Aorta (tissue), 1 donor: Measurements from ENCODE around the genes WDR83, RTBDN, KLF1 and MRI1.

DNA sequence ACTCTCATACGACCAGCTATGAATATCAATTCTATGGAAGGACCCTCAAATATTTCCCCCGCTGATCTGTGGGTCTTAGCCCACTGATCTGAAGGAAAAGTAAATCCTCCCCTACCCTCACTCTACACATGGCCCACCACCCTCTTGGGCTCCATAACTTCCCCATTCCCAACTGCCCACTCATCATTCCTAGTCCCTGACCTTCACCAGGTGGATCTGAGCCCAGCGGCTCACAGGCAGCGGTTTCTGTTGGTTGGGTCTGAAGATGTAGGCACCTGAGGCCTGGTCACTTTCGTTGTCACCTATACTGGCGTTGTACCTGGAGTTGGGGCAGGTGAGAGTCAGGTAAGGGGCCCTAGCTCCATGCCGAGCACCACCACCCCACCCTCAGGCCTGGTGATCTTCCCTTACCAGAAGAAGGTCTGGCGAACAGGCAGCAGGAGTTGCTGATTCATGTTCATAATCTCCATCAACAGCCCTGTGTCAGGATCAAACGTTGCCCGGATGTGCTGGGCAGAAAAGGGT is 14.5 kb downstream of the MAN2B1 start:
- PRO-cap: no peak

GRCh38 chr19:12666607-12667460 is at the start of gene WDR83:
WDR83 (plus strand) TSS chr19:12666807.
- PRO-cap: bidirectional peak, plus-strand start at chr19:12666853, minus-strand start at chr19:12666742

GRCh38 chr19:12700004-12700852 is 3.8 kb upstream of the FBXW9 start:
- PRO-cap: no peak

- PRO-cap: no peak
Observed at GRCh38 chr19:12764815-12765400, 10.4 kb downstream of the HOOK2 start.

- PRO-cap: bidirectional peak, plus-strand start at chr19:12789796, minus-strand start at chr19:12789615; bidirectional peak, plus-strand start at chr19:12790135, minus-strand start at chr19:12789903
Observed at GRCh38 chr19:12789774-12790637, 1.3 kb upstream of the JUNB start.

DNA sequence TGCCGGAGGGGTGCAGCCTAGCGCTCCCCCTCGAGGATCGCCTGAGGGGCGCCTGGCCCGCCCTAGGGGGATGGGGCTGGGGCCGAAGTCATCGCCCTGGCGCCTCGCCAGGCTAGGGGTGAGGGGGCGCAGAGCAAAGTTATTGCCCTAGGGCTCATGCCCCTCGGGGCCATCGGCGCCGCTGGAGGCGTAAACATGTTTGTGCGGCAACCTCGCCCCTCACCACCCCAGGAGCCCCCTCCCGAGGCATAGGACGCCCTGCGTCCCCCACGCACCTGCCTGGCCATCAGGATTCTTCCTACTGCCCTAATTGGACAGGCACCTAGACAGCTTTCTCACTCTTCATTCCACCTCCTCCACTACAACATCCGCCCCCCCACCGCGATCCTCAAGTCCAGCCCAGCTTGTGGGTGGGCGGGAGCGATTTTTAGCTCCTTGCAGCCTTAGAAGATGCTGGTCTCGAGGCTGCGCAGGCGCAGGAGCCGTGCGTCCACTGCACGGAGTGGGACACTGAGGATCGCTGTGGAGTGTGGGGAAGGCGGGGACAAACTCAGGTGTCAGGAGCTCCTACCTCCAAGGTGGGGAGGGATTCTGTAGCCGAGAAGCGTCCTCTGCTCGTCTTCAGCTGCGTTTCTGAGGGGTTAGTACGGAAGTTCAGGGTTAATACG is at the start of gene RTBDN:
TSS of gene RTBDN (minus strand) at position 366 of the 668 bp plus-strand sequence.
- PRO-cap: no peak

- PRO-cap: no peak
Observed at GRCh38 chr19:12873095-12873841, 8.0 kb downstream of the DNASE2 start.

DNA sequence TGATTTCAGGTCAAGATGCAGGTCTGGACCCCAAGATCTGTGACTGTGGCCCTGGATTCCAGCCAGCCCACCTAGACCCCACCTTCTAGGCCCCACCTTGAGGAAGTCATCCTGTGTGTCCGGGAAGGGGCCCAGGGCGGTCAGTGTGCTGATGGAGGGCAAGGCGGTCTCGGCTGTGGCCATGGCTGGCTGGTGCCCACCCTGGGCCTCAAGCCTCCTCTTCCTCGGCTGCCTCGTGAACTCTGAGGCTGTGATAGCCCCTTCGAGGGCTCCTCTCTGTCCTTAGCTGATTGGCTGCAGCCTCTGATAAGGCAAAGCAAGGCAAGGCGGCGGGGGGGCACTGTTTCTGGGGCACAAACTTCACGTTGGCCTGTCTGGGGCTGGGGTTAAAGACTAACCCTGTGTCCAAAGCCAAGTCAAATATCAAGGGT is at the start of gene KLF1:
TSS of gene KLF1 (minus strand) at position 244 of the 431 bp plus-strand sequence.
- PRO-cap: no peak

DNA sequence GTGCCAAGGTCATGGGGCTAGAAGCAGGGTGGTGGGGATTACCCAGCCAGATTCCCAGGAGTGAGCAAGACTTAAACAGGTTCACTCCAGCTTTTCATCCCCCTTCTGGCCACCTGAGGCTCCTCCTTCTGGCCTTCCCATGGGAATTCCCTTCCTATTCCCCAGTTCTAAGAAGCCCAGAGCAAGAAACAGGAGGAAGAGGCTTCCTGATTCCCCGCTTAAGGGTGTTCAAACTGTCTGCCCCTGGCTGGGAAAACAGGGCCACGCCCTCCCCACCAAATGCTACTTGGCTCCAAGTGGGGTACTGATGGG is 14.1 kb downstream of the NFIX start:
- PRO-cap: no peak

- PRO-cap: no peak
Observed at GRCh38 chr19:13010743-13011303, 15.5 kb downstream of the NFIX start.

DNA sequence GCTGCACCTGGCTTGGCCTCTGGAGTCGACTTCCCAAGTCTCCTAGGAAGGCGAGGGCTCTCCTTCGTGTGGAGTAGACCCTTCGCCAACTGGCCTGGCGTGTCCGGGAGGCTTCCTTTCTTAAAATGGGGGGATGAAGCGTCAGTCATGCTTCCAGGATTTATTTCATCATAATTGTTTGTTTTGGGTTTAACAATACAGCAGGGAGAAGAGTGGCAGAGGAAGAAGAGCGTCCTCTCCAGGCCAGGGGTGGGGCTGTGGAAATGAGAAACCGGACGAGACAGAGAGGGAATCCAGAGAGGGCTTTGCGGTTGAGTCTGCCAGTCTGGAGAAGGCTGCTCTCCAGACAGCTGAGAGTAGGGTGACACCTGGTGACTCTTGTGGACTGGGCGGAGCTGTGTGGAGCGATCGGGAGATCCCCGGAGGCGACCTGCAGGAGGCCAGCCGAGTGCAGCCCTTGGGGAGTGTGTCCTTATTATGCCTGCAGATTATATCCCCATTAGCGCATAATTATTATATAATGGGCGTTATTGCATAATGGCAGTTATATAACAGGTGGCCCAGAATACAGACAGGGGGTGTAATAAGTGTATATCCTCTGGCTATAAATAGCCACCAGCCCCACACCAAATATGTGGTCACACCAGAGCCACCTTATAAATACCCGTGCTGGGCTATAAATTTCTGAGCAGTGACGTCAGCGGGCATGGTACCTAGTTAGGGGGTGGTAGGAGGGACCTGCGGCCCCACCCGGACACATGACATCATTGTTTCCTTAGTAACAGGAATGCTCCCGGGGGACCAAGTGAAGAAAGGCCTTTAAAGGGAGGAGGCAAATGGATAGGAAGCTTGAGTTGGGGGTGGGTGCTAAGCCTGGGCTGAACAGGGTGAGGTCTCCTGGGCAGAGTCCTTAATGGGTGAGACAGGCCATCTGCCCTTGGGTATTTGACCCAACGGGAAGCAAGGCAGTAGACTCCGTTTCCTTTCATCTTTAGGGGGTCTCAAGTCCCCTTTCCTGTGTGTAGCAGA is 41.2 kb downstream of the NFIX start:
- PRO-cap: no peak

- PRO-cap: no peak
Observed at GRCh38 chr19:13069421-13070369, 33.0 kb downstream of the LYL1 start.

DNA sequence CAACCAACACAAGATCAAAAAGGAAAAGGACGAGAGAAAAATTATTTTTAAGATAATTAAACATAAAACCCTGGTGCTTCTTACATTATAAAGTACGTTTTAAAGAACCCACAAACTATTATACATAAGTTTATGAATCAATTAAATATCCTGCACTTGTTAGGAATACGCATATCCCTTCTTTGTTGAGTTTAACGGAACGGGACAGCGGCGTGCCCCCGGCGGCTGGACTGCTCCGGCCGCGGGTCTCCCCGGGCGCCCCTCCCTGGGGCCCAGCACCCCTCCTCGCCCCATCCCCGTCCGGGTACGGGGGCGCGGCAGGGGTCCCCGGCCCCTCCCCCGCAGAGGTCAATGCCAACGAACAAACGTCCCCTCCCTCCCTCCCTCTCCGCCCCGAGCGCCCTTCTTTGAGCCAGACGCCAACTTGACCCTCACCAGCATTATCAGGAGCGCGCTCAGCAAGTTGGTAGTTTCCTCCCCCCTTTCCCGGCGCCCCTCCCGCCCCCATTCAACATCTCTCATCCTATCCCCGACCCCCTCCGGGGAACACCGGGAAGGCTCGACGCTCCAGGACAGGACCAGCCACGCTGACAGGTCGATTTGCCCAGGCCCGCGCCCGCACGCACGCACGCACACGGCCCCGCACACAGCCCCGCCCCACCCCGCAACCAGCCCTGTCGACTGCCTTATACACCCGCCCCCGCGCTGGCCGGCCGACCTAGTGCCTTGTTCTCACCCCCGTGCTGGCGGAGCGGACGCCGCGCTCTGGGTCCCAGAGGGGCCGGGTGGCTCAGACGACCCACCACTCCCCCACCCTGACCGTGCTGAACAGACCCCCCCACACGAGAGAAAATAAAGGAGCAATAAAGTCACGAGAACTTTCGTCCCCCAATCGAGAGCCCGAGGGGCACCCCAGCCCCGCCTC is 5.1 kb downstream of the LYL1 start:
- PRO-cap: no peak

DNA sequence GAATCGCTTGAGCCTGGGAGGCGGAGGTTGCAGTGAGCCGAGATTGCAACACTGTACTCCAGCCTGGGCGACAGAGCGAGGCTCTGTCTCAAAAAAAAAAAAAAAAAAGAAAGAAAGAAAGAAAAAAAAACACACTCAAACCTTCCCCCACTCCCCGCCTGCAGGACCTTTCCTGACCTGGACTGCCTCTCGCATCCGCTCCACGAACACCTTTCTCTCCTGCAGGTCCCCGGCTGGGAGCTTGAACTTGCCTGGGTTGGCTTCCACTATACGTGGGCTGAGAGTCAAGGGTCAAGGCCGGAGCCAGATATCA is 897 bp downstream of the STX10 start:
- PRO-cap: no peak

DNA sequence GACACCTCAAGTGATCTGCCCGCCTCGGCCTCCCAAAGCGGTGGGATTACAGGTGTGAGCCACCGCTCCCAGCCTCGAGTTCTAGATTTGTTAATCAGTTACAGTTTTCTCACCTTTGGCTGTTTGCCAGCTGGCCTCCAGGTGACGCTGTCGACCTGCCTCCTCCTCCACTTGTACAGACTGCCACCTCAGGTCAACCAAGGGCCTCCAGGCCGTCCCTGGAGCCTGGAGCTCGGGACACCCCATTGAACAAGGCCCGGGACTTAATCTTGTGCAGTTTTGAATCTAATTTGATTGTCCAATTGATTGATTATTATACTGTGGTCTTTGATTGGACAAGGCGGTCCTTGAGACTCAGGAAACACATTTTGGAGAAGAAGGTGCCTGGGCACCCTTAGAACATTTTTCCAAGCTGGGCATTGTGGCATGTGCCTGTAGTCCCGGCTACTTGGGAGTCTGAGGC is 45.6 kb downstream of the IER2 start:
- PRO-cap: no peak

DNA sequence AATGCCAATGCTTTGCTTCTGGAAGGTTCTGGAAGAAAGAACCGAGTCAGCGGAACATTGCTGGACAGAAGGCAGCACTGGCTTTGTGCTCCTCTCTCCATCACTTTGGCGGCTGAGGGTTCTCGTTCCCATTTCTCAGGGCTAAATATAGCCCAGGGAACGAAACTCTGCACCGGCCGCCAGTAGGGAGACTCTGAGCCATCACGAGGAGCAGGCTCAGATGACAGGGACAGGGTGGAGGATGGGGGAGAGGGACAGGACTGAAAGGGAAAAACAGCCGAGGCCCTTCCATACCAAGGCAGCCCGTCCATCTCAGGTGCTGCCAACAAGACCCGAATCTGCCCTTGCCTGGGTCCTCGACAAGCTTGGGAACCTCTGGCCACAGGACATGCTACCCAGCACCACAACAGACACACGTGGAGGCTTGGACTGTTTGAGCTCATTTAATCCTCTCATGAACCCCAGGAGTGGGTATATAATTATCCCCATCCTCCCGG is 166.3 kb downstream of the CACNA1A start:
- PRO-cap: no peak

DNA sequence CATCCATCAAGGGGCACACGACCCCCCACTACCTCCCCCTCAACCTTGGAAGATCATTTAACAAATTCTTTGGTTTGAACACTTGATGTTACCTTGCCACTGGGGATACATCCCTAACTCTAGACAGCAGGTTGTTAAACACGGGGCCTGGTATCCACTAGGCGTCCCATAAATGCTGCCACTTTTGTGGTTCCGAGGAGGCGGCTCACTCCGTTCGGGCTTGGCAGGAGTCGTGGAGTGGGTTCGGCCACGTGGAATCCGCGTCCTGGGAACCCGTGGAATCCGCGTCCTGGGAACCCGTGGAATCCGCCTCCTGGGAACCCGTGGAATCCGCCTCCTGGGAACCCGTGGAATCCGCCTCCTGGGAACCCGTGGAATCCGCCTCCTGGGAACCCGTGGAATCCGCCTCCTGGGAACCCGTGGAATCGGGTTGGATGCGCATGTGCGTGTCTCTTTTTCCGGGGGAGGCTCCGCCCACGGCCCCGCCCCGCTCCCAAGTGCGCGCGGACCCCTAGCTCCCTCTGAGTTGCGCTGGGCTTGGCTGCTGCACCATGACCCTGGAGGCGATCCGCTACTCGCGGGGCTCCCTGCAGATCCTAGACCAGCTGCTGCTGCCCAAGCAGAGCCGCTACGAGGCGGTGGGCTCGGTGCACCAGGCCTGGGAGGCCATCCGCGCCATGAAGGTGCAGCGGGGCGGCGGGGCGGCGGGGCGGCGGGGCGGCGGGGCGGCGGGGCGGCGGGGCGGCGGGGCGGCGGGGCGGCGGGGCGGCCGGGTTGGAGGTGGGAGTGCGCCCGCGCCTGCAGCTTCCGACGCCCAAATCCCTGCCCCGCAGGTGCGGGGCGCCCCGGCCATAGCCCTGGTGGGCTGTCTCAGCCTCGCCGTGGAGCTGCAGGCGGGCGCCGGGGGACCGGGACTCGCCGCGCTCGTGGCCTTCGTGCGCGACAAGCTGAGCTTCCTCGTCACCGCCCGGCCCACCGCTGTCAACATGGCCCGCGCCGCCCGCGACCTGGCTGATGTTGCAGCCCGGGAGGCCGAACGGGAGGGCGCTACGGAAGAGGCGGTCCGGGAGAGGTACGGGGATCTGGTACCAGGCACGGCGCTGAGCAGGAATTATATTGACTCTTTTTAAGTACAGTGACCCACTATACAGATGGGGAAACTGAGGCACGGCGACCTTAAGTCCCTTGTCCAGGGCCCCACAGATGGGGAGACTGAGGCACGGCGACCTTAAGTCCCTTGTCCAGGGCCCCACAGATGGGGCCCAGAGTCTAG is at the start of gene MRI1:
TSS of gene MRI1 (plus strand) at position 485 of the 1,273 bp plus-strand sequence.
- PRO-cap: bidirectional peak, plus-strand start at position 496 of the sequence, minus-strand start at position 291 of the sequence

- PRO-cap: no peak
Observed at GRCh38 chr19:13838212-13838702, 38.7 kb upstream of the NANOS3 start.

- PRO-cap: unidirectional peak, minus-strand start at chr19:13842381; bidirectional peak, plus-strand start at chr19:13842531, minus-strand start at chr19:13842381
Observed at GRCh38 chr19:13841512-13842432, 35.2 kb upstream of the NANOS3 start.

- PRO-cap: bidirectional peak, plus-strand start at chr19:13842531, minus-strand start at chr19:13842381; bidirectional peak, plus-strand start at chr19:13843047, minus-strand start at chr19:13842918
Observed at GRCh38 chr19:13842433-13843255, 34.3 kb upstream of the NANOS3 start.